ReNcell CX (cell line): ENCODE data around the genes APOL3 and TMPRSS6.

GRCh38 chr22:36155687-36156157 is 4.8 kb downstream of the APOL3 start:
- PRO-cap = no peak

DNA sequence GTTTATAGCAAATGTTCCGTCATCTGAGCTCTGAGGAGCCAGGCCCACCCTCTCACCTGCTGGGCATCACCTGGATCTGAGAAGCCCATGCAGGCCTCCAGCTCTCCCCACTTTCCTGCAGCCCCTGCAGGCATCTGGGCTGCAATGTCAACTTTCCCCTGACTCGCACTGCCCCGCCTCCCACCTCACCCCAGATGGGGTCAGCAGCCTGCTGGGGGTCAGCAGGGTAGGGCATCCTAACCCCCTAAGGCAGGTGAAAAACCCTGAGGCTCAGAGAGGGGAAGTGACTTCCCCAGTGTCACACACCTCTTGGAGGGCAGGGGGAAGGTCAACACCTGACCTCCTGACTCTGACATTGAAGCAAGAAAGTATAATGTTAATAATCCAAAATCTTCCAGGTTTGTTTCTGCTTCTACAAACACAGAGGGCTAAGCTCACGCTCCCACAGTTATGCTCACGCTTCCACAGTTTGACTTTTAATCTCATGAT is 1.4 kb downstream of the APOL3 start:
- PRO-cap = no peak

DNA sequence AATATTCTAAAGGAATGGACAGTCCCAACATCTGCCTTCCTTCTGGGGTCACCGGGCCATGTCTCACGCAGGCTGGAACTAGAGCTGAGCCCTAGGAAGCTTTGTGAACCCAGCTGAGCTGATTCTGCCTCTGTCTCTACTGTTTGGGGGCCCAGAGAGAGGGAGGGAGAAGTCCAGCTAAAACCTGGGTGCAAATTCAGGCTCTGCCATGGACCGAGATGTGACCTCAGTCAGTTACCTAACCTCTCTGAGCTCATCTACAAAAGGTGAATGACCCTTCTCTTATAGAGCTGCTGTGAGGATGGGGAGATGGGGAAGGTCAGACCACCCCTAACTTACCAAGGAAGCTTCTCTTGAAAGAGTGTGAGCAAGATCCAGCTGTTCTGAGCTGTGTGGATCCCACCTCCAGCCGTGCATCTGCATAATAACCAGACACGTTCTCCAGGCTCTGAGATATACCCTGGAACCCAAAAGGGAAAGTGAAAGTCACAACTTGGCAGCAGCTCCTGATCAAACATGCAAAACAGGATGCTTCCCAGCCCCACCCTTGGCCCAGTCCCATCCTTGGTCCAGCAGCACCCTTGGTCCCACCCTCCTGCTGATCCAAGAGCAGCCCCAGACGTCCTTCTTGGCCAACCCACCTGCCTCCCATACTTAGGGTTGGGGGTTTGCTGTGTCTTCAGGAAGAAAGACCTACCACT is at the start of gene APOL3:
APOL3 (minus strand) TSS at position 426 of the 701 bp plus-strand sequence.
- PRO-cap = no peak

DNA sequence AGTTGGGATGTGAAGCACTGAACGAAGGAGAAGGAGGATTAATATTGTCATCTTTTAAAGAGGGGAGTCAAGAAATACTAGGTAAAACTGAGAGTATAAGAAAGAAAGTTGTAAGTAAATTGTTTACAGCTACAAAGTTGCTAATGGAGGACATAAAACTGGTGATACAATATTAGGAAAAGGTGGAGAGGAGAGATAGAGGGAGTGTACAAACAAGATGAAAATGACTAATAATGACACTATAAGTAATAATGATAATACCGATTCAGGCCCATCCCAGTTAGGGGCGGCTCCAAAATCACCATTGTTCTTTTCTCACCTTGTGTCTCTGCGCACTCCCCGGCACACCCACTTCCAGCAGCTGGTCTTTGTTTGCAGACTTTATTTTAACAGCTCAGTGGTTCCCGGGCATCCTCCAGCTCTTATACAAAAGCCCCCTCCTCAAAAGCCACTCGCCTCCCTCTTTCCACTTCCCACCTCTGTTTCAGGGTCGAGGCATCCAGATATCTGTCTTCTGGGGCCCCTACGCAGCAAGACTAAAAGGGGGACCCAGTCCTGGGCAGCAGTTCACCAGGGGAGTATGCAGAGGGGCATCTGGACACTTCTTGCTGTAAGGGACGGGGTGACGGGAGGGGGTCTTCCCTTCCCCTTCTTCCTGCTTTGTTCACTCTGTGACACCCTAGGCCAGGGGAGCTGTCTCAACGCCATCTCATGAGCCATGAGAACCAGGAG is 2.9 kb downstream of the APOL2 start:
- PRO-cap = no peak

DNA sequence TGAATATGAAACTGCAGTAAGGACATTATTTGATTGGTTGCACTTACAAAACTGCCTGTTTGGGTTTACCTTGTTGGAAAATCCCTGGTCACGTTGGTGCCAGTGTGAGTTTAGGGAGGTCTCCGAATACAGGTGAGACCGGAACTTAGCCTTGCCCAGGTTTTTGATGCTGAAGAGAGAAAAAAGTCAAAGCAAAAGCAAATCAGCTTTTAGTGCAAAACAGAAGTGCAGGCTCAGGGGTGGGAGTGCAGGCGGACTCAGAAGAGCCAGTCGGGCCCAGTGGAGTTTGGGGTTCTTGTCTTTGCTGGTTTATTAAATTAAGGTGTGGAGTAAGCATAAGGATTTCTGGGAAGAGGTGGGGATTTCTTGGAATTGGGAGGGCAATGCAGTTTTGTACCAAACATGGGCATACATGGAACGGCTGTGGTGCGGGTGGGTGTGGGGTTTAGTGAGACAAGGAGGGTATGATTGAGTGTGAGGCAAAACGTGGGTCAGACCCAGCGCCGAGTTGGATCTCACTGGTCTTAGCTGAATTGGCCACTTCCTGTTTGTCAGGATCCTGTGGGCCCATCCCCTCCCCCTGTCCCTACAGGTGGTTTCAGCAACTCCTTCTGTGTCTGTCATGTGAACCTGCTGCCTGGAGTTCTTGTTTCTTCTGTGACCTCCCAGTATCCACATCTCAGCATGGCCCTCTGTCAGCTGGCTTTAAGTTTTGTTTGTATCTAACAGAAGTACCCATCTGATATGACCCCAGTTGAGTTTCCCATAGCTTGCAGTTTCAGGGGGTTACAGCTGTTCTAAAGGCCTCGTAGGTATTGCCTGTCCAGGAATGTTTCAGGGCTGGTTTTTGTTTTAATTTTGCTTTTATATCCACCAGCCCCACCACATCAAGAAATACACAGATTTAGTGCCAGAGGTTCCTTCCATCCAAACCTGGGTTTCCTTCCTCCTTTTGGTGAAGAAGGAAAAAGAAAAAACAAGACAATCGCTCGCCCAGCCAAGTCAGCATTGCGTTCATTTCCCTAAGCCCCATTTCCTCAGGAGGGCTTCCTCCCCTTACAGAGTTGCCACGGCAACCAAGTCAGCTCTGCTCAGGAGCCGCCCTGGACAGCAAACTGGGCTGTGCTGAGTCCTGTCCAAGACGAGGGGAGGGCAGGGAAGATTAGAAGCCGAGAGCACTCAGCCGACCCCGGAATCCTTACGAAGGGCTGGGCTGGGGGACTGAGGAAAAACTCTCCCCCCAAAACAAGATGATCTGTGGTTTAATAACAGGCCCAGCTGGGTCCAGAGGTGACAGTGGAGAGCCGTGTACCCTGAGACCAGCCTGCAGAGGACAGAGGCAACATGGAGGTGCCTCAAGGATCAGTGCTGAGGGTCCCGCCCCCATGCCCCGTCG is 6.0 kb downstream of the APOL1 start:
- PRO-cap = bidirectional peak, plus-strand start at position 1,134 of the sequence, minus-strand start at position 1,038 of the sequence

GRCh38 chr22:36294748-36295202 is 41.8 kb downstream of the APOL1 start:
- PRO-cap = no peak

- PRO-cap = no peak
Observed at GRCh38 chr22:36307727-36308206, 54.8 kb downstream of the APOL1 start.

DNA sequence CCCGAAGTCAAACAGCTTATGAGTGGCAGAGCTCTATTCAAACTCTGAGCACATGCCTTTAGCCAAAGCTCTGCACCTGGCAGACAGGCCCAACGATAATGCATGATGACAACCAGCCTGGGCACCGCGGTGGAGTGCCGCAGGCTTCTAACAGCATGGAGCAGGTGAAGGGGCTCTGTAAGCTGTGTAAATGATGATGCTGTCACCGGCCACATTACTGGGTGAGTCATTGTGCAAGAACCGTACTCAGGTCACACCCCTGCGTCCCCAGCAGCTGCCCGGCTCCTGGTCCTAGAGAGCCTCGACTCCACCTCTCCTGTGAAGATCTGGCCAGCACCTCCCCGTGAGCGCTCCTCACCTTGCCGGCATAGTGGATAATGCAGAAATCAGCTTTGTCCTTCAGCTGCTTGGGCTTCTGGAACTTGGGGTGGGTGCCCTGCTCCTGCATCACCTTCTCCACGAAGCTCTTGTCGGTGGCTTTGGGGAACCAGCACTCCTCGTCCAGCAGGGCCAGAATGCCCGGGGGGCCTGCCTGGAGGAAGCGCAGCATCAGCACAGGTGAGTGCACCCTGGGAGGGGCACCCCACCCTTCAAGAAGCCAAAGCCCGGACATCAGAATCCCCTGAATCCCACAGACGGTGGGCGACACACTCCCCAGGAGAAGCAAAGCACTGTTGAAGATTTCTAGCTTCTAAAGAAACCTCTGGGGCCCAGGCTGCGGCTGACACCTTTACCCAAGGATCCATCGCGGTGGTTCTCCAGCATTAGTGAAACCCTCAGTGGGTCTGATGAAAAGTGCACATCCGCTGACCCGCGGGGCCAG is 59.0 kb downstream of the APOL1 start:
- PRO-cap = no peak

DNA sequence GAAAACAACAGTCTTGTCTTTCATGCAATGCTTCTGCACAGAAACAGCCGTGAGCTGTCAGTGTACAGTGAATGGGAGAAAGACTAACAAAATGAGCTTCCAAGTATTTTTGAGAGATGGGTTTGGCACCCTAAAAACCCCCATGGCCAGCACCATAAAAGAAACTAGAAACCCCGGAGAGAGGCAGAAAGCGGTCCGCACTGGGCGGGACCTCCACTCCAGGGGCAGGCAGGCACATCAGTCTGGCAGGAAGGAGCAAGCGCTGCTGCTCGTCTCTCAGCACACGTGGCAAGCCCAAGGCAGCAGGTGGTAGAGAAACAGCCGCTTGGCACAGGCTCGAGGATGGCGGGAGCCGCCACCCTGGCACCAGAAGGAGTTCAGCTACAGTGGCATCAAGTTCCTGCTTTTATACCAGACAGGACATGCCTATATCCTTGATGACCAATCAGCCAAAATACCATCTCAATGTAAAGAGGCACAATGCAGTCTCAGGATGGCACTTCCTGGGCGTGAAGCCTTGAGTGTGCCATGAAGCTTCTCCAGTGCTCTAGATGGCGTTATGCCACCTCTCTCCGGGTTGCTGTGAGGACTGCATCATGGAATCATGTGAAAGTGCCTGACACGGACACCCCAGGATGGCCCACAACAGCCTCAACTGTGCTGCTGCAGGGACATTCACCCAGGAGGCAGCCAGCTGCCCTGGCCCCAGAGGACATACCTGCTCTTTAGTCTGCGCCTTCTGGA is 64.7 kb downstream of the APOL1 start:
- PRO-cap = no peak

- PRO-cap = no peak
Observed at GRCh38 chr22:36351608-36352478, 35.9 kb downstream of the MYH9 start.

- PRO-cap = no peak
Observed at GRCh38 chr22:36356624-36357777, 30.8 kb downstream of the MYH9 start.

DNA sequence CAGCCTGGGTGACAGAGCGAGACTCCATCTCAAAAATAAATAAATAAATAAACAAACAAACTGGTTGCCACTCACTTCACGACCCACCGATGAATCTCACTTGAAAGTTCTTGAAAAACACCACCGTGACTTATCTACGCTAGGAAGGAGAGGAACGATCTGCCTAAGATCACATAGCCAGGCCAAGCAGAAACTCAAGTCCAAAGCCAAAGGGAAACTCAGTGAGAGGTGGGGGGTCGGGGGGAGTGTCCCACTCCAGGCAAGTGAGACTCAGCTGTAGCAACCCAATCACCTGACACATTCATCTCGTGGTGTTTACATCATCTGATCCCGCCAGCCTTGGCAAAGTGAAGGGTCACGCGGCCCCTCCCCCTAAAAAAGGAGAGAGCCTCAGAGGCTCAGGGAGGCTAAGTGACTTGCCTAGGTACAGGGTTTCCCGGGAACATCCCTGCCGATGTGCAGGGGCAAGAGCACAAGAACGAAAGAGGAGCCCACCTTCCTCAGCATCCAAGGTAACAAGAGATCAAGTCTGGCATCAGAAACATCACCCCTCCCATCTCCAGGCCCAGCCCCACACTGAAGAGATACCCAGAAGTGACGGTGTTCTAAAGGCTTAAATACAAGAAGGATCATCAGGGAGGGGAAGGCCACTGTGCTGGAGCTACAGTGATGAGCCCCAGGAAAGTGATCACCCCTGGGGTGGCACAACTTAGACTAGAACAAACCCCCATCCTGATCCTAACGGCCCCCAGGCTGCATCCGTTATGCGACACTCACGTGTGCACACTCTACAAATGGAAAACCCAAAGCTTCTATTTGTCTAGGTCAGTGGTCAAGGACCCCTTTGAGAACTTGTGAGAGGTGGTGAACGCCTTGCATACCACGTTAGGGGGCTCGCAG is 21.4 kb downstream of the MYH9 start:
- PRO-cap = no peak

- PRO-cap = no peak
Observed at GRCh38 chr22:36399461-36399761, 11.6 kb upstream of the MYH9 start.

DNA sequence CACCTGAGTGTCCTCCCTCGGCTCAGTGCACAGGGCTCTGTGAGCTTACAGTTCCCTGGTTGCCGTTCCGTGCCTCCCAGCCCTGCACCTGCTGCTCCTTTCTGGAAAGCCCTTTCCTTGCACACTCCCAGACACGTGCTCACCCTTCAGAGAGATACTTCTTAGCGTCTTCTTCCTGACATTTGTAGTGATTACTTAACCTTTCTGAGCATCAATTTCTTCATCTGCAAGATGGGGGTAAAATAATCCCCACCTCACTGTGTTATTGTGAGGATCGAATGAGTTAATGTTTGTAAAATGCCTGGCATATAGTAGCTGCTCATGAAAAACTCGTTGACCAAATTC is 25.5 kb downstream of the TXN2 start:
- PRO-cap = no peak

GRCh38 chr22:36466764-36467950 is 14.3 kb downstream of the TXN2 start:
- PRO-cap = no peak

- PRO-cap = no peak
Observed at GRCh38 chr22:36468011-36468442, 13.4 kb downstream of the TXN2 start.

DNA sequence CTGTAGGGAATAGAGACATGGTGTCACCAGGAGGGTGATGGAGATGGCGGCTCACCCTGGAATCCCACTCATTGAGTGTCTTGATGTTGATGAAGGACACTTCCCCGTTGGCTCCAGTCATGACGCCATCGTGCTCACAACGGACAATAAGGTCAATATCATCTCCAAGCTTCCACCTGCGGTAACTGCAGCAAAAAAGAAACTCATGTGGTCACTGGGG is 9.5 kb upstream of the FOXRED2 start:
- PRO-cap = no peak

- PRO-cap = no peak
Observed at GRCh38 chr22:36923446-36924062, 10.1 kb downstream of the CSF2RB start.

GRCh38 chr22:37017282-37018063 is 1.8 kb downstream of the TST start:
- PRO-cap = no peak

DNA sequence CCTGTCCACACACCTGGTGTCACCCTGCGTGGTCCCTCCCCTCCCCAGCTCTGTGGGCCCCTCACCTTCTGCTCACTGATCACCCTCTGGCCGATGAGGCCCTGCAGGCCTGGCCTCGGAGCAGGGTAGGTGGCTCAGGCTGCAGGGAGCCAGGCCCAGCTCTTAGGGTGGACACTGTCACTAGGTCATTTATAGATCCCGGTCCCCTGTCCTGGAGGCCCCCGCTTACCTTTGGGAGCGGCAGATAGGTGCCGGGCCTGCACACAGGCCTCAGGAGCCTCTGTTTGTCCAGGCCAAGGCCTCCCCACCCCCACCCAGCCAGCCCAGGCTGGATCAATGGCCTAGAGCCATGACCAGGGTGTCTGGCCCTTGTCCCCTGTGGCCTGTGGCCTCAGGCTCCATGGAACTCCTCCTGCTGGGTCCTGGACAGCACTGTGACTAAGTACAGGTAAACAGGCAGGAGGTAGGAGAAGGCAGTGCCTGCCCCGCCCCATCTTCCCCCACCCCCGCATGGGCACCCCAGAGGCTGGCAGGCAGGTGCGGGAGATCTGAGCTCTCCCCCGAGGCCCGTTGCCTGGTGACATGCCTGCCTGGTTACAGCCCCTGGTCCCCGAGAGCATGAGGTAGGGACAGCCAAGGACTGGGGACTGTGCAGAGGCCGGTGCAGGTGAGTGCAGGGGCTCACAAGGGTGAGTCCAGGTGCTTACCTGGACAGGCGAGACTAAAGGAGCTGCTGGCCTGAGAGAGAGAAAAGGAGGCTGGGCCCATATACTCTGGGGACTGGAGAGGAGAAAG is at the start of gene TMPRSS6:
TMPRSS6 (minus strand) TSS at position 440 of the 795 bp plus-strand sequence.
- PRO-cap = no peak